Vein endothelial cell (primary cell): Measurements from ENCODE around the gene GPR160.

- CAGE, long polyA plus RNA = no peak
These were observed 1.2 kb upstream of the SPTSSB start for GRCh38 chr3:161372315-161373149.

DNA sequence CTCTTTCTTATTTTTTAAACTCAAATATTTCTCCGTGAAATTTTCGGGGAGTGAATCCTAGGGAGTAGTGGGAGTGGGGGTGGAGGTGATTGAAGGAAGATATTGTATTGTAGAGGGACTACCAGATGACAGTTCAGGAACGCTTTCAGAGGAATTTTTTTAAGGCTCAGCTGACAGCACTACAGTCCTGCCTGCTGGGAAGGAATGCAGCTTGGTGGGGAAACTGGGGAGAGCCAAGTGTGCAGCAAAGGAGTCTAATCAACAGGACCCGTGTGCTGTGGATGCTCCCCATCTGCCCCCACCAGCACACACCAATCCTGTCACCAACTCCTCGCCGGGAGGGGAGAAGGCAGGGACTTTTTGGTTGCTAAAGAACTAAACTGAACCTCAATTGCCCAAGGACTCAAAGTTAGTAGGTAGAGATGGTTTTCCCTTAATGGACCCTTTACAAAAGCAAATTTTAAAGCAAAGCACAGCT lies 2.3 kb downstream of the SLITRK3 start:
- CAGE, long polyA plus RNA = no peak

DNA sequence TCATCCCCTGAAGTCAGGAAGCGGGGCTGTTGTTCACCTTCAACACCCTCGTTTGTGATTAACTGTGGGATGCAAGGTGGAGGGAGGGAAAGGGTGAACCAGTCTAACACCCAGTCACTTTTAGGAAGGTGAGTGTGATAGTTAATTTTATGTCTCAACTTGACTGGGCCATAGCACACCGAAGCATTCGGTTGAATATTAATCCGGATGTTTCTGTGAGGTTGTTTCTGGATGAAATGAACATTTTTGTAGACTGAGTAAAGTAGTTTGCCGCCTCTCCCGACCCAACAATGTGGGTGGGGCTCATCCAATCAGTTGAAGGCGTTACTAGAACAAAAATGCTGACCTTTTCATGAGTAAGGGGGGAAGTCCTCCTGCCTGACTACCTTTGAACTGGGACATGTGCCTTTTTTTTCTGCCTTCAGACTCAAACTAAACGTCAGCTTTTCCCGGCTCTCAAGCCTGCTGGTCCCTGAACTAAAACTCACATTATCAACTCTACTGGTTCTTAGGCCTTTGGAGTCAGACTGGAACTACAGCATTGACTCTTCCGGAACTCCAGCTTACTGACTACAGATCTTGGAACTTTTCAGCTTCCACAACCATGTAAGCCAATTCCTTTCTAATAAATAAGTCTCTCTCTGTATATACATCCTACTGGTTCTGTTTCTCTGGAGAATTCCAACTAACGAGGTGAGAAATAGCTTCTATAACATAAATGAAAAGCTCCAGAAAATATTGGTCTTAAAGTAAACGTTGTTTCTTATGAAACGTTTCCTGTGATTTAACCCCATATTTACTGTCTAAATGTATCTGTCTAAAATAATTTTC lies 264.1 kb upstream of the SLITRK3 start:
- CAGE, long polyA plus RNA = no peak

- CAGE, long polyA plus RNA = no peak
These were observed 80.6 kb upstream of the BCHE start for GRCh38 chr3:165917460-165918561.

- CAGE, long polyA plus RNA = no peak
These were observed 78.8 kb downstream of the SERPINI1 start for GRCh38 chr3:167814140-167814858.

- CAGE, long polyA plus RNA = no peak
These were observed 128.9 kb downstream of the SERPINI1 start for GRCh38 chr3:167864527-167864734.

GRCh38 chr3:167876727-167877018 lies 141.2 kb downstream of the SERPINI1 start:
- CAGE, long polyA plus RNA = no peak

GRCh38 chr3:167977974-167978589 lies 117.6 kb downstream of the GOLIM4 start:
- CAGE, long polyA plus RNA = no peak

- CAGE, long polyA plus RNA = no peak
These were observed 522.2 kb downstream of the MECOM start for GRCh38 chr3:169141134-169141790.

DNA sequence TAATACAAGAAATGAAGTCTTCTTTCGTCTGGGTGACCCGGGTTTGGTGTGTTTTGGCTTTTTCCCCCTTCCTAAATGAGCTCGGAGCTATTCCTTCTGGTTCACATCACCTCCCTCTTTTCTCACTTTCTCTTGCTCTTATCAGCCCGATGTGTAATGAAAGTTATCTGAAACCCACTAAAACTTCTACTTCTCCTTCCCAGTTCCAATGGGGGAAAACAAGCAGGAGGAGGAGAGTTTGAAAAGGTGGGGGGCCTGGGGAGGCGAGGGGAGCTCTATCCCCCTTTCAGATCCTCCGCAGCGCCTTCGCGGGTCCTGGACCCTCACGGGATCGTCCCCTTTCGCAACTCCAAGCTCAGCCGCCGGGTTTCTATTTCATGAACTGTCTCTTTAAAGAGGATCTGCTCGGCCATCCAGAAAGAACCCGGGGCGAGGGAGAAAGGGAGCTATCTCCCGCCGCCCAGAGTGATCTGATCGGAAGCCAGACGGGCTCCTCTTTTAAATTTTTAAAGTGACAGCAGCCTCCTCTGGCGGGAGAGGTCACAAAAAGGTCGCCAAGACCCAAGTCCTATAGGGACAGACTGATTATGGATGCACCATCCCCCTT lies 516.4 kb downstream of the MECOM start:
- CAGE, long polyA plus RNA = no peak

GRCh38 chr3:169297461-169297867 lies 366.0 kb downstream of the MECOM start:
- CAGE, long polyA plus RNA = no peak

GRCh38 chr3:169299725-169300242 lies 363.7 kb downstream of the MECOM start:
- CAGE, long polyA plus RNA = no peak

- CAGE, long polyA plus RNA = start-site peak on the minus strand at chr3:169812506-169812580, 16 and 6 reads in 2 replicates
These were observed 475 bp upstream of the LRRIQ4 start for GRCh38 chr3:169811960-169812829.

DNA sequence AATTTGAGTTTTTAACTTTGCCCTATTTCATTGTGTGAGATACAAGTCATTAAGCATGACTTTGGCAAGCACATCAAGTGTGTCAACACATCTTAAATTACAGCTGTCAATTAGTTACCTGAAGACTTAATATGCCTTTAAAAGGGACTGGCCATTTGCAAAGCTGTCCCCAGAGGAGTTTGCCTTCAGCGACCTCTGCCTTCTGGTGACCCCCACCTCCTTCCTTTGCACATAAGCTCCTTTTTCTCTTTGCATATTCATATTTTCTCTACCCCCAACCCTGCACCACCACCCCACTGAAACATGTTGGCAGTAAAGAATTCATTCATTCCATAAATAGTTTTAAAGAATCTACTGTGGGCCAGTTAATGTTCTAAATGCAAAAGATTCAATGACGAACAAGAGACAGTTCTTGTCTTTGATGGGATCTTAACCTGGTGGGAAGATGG lies 342 bp upstream of the LRRC31 start:
- CAGE, long polyA plus RNA = no peak

GRCh38 chr3:169976678-169977070 lies 10.1 kb downstream of the SEC62 start:
- CAGE, long polyA plus RNA = no peak

DNA sequence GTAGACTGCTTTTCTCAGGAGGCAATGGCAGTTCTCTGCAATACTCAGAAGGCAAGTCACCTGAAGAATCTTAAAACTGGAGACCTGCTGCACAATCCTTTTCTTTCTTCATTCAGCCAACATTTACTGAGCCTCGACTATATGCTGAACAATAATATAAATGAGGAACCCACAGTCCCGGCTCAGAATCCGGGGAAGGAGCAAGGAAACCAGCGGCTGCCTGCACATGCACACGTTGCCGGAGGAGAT lies 35.2 kb downstream of the SEC62 start:
- CAGE, long polyA plus RNA = no peak

DNA sequence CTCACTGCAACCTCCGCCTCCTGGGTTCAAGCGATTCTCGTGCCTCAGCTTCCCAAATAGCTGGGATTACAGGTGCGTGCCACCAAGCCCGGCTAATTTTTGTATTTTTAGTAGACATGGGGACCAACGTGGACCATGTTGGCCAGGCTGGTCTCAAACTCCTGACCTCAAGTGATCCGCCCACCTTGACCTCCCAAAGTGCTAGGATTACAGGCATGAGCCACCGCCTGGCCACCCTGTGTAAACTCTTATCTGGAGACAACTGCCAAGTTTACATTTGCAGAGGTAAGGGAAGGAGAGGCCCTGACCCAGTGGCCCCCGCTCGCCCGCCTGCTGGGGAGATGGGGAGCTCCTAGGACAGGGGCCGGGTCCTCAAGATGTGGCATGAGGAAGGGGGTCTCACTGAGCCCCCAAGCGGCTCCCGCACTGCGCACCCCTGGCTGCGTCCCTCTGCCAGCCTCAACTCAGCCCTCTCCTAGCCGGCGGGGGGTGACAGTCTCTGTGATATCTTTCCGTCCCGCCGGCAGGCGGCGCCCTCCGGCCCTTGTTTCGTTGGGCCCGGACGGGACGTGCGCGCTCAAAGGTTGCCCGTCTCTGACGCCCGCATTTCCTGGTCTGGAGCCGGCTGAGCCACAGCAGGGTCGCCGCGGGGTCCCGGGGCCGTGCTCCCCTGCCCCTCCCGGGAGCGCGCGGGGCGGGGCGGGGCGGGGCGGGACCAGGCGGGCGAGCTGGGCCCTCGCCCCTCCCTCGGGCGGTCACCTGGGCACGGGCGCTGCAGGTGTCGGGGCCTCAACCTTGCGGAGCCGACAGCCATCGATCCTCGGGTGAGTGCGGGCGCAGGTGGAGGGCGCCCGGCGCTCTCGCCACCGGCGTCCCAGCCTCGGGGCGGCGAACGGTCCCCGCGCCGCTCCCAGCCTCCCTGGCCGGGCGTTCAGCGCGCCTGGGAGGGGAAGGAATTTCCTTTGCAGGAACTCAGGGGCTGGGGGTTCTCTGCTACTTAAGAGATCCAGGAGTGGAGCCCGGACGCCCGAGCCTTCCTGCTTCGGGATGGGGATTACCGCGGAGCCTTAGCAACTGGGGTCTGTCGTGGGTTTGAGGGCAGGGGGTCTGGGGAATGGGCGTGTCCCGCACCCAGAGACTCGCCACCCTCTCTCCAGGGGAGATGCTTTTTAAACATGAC lies at the start of gene GPR160:
Gene GPR160 (plus strand): TSS at position 604 of the 1,180 bp plus-strand sequence.
- CAGE, long polyA plus RNA = start-site peak on the plus strand centred at position 667 of the sequence, 268 bp wide, 17 and 22 reads in 2 replicates

GRCh38 chr3:170045590-170045889 lies 7.7 kb downstream of the GPR160 start:
- CAGE, long polyA plus RNA = no peak

DNA sequence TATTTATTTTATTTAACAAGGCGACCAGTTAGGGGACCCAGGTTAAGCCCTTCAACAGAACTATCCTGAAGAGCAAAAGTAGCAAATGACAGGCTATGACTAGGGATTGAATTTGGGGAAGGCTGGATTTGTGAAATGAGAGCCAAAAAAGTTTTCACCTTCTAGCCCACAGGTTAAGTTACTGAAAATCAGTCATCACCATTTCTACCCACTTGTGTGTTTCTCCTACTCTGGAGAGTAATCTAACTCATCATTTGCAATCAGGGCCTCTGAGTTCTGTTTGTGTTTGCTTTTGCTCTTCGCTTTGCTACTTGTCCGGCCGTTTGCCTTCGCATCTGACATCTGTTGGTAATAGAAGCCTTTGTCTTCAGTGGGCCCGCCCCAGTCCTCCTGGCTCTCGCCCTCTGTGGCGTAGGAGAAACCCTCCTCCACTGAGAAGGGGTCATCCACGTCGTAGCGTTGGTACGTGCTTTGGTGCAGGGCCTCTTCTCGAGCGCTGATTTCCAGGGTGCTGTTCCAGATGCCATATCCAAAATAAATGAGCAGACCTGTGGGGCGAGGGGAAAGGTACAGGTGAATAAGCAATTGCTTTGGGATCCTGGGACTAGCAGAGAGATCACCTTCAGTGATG lies 48.3 kb downstream of the CLDN11 start:
- CAGE, long polyA plus RNA = no peak

DNA sequence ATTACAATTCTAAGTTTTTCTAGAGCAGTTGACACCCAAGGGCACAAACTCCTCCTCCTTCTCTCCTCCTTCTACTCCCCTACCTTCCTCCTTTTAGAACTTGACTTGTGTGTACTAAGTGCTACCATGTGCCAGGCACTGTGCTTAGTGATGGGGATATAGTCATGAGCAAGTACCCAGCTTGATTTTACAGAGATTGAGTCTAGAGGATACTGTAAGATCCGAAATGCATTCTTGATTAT lies 72.2 kb downstream of the CLDN11 start:
- CAGE, long polyA plus RNA = no peak